Right common carotid artery plus branches (tissue), 1 donor: ENCODE data around the genes HOXA6, HOXA10, HOXA11, HOXA13 and EVX1.

GRCh38 chr7:27116306-27117698 is 13.8 kb downstream of the HOXA4 start:
- PRO-cap, result unidirectional peak, minus-strand start at chr7:27116574

- PRO-cap, result no peak
Observed at GRCh38 chr7:27119180-27119944, 11.2 kb downstream of the HOXA4 start.

GRCh38 chr7:27127715-27128571 is 2.6 kb downstream of the HOXA4 start:
- PRO-cap, result no peak

GRCh38 chr7:27139959-27140615 is 3.4 kb downstream of the HOXA5 start:
- PRO-cap, result no peak

DNA sequence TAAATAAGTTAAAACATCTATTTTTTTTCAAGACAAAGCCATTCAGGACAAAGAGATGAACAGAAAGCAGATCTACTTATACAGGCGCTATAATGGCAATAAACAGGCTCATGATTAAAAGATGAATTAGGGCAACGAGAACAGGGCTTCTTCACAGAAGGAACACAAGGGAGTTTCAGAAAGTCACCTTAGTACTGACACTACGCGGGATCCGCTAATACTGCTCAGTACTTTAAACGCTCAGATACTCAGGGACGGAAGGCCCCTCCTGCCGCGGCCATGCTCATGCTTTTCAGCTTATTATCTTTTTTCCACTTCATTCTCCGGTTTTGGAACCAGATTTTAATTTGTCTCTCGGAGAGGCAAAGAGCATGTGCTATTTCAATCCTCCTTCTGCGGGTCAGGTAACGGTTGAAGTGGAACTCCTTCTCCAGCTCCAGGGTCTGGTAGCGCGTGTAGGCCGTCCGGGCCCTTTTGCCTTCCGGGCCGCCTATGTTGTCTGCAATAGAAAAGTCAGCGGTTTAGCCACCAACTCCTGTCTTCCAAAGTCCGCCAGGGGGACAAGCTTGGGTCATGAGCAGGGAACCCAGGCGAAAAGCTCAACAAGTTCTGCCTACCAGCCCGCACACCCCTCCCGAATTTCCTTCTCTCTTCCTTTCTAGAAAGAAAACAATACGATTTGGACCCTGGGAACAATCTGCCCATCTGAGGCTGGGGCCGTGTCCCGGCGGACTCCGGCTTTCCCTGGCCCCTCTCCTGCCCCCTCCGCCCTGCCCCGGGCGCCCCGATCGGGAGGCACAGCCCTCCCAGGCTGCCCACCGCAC is 1.7 kb downstream of the HOXA5 start:
- PRO-cap, result bidirectional peak, plus-strand start at position 672 of the sequence, minus-strand start at position 501 of the sequence

GRCh38 chr7:27142411-27143627 is 662 bp downstream of the HOXA5 start:
- PRO-cap, result unidirectional peak, plus-strand start at chr7:27143079; unidirectional peak, minus-strand start at chr7:27143355; unidirectional peak, minus-strand start at chr7:27143514

DNA sequence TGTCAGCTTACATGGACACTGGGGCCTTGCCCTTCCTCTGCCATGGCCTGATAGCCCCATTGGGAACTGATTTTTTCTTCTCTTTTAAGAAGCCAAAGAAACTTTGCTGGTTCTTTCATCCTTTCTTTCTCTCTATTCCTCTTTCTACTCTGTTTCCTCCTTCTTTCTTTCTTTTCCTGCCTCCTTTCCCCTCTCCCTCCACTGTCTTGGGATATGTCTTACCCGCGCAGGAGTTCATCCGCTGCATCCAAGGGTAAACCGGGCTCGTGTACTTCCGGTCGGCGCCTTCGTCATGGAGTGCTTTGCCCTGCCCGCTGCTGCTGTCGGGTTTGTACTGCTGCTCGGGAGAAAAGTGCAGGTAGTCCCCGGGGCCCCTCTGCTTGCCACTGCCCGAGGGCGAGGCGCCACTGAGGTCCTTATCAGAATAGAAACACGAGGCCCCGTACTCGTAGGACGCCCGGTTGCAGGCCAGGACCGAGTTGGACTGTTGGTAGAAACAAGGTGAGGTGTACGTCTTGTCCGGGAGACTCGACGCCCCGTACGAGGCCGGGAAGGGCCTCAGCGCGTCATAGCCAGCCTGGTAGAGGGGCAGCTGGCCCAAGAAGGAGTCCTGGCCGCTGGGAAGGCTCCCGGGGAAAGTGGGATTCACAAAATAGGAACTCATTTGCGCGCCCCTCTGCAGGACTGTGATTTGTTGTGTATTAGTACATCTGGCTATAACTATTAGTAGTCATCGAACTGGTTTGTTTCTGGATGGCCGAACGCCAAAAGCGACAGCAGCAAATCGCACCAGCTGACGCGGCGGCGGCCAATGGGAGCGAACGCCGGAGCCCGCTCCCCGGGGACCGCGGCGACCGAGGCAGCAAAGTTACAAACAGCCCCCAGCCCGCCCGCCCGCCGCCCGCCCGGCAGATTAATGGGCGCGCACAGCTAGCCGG is at the start of gene HOXA6:
HOXA6 (minus strand) TSS at position 689 of the 938 bp plus-strand sequence.
- PRO-cap, result bidirectional peak, plus-strand start at position 841 of the sequence, minus-strand start at position 486 of the sequence

DNA sequence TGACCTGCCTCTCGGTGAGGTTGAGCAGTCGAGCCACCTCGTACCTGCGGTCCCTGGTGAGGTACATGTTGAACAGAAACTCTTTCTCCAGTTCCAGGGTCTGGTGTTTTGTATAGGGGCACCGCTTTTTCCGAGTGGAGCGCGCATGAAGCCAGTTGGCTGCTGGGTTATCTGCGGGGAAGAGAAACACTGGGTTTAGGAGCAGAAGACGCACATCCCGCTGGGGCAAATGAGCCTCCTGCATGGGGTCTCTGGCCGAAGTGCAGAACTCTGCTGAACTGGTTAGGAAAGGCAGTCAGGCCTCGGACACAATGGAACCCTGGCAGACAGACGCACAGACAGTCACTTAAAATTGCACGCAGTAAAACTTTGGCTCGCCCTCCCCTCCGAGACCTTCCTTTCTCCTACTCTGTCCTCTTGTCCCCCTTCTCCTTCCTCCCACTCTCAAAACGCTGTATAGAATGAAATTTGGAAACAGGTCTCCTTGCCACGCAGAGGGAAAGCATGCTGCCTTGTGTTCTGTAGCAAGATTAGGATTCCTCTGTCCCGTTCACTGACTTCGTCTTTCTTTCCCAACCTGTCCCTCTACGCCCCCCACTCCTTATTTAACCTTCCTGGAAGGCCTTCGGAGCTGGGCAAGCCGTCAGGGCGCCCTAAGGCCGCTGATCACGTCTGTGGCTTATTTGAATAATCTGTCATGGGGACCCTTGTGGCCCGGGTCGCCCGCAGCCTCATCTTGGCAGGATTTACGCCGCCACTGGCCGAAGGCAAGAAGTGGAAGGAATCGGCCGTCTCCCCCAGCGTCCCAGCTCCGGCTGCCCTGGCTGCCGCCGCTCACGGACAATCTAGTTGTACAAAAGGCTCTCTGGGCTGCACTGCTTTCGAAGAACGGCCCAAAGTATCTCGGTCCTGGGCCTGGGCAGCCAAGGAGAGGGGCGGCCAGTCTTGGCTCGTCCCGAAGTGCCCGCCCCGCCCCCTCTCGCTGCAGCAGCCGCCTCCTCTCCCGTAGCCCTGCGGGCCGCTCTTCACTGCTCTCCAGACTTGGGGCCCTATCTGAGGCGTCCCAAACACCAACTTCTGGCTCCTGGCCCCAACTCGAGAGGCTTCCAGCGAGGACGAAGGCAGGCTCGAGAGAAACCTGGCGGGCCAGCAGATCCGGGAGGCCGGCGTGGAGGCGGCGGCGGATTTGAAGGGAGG is 1.3 kb downstream of the HOXA9 start:
- PRO-cap, result bidirectional peak, plus-strand start at position 1,028 of the sequence, minus-strand start at position 1,043 of the sequence

- PRO-cap, result bidirectional peak, plus-strand start at chr7:27172086, minus-strand start at chr7:27172030
Observed at GRCh38 chr7:27171007-27172340, 2.6 kb downstream of the HOXA10 start.

DNA sequence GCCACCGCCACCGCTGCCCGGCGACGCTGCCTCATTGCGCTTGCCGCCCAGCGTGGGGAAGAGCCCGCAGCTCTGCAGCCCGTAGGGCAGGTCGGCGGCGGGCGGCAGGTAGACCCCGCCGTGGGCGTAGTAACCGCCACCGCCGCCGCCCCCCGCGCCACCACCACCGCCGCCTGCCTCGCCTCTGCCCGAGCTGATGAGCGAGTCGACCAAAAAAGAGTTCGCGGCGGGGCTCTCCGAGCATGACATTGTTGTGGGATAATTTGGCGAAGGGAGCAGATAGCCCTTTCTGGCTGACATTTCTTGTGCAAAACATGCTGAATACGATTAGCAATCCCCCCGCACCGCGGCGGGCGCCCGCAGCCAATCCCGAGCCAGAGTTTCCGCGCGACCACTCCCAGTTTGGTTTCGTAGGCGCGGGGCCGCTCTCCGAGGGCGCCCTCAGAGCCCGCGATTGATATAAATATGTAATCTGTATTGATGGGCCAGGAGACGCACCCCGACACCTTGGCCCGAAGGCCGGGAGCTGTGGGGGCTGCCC is at the start of gene HOXA10:
HOXA10 (minus strand) TSS at position 314 of the 541 bp plus-strand sequence.
- PRO-cap, result bidirectional peak, plus-strand start at position 488 of the sequence, minus-strand start at position 253 of the sequence

GRCh38 chr7:27176383-27176743 is 2.2 kb upstream of the HOXA10 start:
- PRO-cap, result no peak

- PRO-cap, result bidirectional peak, plus-strand start at chr7:27177149, minus-strand start at chr7:27177063
Observed at GRCh38 chr7:27176744-27177206, 2.7 kb upstream of the HOXA10 start.

DNA sequence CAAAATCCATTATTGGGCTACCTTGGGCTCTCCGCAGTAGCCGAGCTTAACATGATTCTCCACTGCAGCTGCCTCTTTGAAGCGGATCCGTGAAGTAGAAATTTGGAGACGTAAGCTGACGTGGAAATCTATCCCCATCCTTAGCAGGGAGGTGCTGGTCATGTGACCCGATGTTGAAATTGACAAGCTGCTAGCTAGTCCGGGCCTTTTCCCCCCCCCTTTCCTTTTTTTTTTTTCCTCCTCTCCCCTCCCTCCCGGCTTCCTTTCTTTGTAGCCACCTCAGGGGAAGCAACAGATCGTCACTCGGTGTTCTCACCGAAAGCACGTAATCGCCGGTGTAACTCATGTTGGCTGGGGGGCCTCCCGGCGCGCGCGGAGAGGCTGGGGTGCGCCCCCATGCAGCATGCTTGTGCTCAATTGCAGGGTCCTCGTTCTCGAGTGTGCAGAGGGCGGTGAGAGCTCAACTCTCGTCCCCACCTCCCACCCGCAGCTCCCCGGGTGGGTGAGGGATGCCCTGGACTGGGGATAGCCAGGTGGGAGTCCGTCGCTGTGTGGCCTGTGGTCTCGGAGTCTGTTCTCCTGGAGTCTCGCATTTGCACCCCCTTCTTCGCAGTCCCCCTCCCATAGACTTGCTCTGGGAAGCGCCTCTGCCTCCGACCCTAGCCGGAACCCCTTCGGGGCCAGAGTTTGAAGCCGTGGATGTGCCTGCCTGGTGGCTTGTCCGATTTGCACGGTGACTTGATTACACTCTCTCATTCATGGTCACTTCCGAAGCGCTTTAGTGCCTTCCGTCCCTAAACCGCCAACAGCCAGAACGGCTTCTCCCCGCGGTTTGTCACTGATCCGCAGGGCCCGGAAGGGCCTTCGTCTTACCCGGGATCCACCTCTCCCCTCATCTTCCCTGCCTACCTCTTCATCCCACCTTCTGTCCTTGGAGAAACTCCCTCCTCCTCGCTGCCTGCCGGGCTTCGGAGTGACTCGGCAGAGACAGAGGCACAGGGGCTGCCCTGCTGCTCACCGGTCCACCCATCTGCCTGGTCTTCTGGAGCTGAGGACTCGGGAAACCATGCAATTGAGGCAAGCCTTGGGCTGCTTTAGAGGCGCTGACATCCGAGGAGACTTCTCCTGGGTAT is at the start of gene HOXA11:
HOXA11 (minus strand) TSS at position 98 of the 1,133 bp plus-strand sequence.
- PRO-cap, result bidirectional peak, plus-strand start at position 271 of the sequence, minus-strand start at position 104 of the sequence

DNA sequence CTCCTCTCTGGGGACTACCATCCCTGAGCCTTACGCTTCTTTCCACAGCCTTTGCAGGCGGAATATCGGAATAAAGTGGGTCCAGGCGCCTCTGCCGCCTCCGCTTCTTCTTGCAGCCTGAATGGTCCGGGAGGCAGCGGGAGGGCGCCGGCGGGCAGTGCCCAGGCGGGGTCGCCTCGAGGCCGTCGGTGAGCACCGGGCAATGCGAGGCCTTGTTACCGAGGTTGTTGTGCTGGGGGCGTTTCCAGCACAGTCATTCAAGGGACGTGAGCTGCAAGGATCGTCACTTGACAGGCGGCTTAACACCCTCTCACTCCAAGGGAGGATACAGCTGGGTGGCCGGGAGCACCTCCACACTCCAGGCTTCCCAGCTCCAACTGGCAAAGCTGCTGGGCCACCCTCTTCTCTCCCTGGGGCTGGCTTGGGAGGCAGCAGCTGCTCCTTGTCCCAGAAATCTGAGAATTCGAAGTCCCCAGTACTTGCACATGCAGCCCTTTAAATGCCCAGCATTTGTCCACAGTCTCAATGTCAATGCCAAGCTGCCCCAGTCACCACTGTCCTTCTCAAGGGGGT is 4.3 kb upstream of the HOXA11 start:
- PRO-cap, result bidirectional peak, plus-strand start at position 328 of the sequence, minus-strand start at position 231 of the sequence

GRCh38 chr7:27200011-27200748 is at the start of gene HOXA13:
HOXA13 (minus strand) TSS chr7:27200091.
- PRO-cap, result bidirectional peak, plus-strand start at chr7:27200460, minus-strand start at chr7:27200091

DNA sequence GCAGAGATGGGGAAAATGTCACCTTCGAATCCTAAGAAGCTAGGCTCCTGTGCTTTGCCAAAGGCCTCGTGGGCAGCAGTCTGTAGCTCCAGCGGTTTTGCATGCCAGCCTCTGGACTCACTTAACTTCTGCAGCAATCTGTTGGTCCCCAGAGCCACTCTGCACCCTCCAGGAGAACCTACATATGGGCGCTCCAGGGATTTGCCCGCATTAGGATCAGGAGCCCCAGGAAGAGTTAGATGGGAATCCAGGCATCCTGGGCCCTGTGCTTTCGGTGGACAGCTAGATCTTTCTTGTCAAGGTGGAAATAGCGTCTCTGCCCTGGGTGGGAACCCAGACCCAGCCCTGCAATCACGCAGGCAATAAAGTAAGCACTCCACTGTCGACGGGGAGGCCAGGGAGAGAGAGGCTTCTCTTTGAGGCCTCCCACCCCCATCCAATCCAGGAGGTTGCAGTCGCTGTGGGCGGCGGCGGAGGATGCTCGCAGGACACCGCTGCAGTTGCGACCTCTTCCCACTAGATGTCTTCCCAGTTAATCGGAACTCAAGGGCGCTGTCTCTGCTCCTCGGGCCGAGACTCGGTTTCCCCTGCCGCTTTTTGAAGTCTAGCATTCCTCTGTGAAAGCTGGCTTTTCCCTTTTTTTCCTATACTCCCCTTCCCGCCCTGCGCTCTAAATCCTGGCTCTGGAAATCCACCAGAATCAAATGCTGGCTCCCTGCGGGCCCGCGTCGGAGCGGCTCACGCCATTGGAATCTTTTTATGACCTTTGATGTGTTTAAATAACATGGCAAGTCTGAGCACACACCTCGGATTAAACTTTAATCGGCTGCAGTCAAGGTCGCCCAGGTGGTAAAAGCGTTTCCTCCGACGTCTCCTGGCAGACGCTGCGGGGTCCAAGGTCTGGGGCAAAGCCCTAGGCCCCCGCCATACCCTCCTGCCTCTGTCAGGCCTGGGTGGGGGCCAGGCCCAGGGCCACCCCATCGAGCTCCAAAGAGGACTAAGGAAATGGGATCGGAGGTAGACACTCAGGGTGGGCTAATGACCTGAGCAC is 10.4 kb upstream of the HOXA13 start:
- PRO-cap, result no peak

- PRO-cap, result no peak
Observed at GRCh38 chr7:27242375-27242913, at the start of gene EVX1. EVX1 (plus strand) TSS chr7:27242802.

GRCh38 chr7:27346659-27347691 is 104.4 kb downstream of the EVX1 start:
- PRO-cap, result no peak

DNA sequence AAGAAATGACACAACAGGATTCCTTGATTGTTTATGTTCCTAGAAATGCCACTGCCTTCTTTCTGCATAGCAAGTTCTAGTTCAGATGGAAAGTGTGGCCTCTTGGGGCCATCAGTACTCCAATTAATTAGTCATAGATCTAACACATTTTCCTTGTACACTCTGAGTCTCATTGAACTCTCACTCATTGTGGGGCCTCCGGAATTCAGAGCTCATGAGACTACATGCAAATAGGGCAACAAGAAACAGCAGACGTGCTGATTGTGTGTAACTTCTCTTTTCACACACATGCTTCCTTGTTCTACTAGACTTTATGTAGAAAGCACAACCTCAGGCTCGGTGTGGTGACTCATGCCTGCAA is 35.3 kb upstream of the HIBADH start:
- PRO-cap, result no peak

- PRO-cap, result no peak
Observed at GRCh38 chr7:28144245-28144702, 36.3 kb downstream of the JAZF1 start.